Bronchial lymph node (tissue), 1 donor: Measurements from ENCODE around the genes SST and BCL6.

GRCh38 chr3:187369085-187369439 is 877 bp downstream of the RTP4 start:
- PRO-cap, result no peak

DNA sequence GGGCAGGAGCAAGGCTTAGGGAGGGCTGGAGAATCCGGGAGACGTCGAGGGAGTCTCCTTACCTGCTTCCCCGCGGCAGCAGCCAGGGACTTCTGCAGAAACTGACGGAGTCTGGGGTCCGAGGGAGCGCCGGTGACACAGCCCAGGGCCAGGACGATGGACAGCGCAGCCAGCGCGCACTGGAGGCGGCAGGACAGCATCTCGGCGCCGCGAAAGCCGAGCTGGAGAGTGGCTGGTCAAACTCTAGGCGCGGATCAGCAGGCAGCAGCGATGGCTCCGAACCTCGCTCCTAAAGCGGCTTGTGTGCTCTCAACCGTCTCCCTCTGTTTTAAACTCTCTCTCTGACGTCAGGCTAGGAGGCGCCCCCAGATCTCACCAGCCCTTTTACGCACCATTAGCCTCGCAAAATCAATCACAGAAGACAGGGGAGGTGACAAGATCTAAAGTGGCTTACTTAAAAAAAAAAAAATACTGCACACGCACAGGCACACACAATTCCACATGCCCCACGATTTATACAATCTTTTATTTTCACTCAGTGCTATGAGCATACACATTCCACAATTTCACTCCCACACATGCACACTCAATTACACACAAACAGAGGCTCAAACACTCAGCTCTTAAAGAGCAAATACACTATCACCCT is at the start of gene SST:
TSS of gene SST (minus strand) at position 303 of the 649 bp plus-strand sequence.
- PRO-cap, result no peak

GRCh38 chr3:187736356-187737150 is 8.7 kb downstream of the BCL6 start:
- PRO-cap, result unidirectional peak, minus-strand start at chr3:187736523

GRCh38 chr3:187738784-187739174 is 6.5 kb downstream of the BCL6 start:
- PRO-cap, result bidirectional peak, plus-strand start at chr3:187739093, minus-strand start at chr3:187738993

GRCh38 chr3:187741817-187742041 is 3.5 kb downstream of the BCL6 start:
- PRO-cap, result no peak

GRCh38 chr3:187745218-187746199 is at the start of gene BCL6:
BCL6 (minus strand) TSS chr3:187745468.
- PRO-cap, result bidirectional peak, plus-strand start at chr3:187745323, minus-strand start at chr3:187745111; bidirectional peak, plus-strand start at chr3:187745826, minus-strand start at chr3:187745468

DNA sequence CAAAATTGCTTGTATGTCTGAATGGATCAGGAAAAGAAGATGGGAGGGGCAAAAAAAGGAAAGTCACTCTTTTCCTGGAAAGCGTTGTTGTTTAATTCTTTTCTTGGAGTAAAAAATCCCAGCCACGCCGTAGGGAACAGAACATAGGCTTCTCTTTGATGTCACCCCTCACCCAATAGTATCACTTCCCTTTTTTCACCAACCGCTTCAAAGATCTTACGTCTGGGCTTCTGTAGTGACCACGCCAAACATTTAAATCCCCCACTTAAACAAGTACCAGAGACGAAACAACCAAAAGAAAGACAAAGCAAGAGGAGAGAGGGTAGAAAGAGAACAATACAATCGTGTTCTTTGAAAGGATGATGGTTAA is 27.9 kb upstream of the BCL6 start:
- PRO-cap, result no peak

- PRO-cap, result no peak
These were observed 195.5 kb upstream of the LPP start for GRCh38 chr3:187958376-187958912.

DNA sequence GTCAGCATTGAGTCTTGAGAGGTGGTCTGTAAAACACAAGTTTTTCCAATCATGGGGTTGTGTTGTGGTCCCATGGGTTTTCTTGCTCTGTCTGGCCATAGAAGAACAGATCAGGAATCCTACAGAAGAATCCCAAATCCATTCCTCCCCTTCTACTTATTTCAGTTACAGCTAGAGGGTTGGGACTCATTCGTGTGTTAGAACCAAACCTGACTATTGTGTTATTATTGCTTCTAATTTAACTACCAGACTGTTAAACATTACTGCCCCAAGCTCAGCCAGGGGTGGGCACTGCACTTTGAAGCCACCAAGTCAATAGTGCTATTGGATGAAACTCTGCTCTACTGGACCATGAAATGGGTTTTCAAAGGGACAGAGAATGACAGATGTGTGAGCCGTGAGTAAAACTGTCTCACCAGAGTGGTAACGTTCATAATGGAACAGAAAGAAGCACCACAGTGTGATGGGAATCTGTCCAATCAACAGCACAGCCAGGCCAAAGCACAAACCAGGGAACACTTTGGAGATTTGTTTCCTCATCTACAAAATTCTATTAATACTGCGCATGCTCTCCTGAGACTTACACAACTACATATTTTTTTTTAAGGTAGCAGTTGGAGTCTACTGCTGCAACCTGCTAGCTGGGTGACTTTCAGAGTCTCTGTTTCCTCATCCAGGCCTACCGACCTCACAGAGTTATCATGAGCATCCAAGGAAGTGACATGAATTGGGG is 171.9 kb upstream of the LPP start:
- PRO-cap, result no peak

DNA sequence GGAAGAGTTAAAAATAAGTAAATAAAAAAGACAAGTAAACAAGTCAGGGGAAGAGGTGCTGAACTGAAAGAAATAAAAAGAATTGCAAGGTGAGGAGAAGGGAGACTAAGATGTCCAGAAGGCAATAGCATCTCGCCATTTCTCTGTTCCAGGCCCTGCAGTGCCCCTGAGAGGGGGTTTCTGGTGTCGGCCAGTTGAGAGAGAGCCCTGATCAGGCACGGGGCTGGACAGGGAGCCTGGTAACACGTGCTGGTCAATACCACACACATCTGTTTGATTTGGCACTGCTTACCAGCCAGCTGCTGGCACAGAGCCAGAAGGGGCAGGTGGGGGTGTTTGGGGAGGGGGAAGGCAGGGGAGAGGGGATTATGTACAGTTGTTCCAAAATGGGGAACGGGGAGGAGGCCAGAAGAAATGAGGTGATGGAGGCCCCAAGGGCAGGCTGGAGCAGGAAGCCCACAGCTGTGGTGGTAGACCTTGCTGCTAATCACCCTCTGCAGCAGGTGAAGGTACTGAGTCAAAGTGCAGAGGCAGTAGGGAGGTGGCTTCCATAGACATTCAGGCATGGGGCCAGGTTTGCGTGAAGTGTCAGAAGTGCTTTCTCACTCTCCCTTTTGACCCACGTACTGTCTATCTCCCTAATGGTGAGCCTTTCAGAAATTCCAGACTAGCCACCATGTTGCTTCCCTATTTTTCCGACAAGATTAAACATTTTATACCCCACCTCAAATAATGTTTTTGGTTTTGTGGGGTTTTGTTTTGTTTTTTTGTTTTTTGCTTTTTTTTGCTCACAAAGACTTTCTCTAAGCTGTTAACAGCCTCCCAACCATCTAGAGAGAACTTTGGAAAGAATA is 153.5 kb upstream of the LPP start:
- PRO-cap, result no peak

- PRO-cap, result no peak
These were observed 117.3 kb upstream of the LPP start for GRCh38 chr3:188036644-188037156.

DNA sequence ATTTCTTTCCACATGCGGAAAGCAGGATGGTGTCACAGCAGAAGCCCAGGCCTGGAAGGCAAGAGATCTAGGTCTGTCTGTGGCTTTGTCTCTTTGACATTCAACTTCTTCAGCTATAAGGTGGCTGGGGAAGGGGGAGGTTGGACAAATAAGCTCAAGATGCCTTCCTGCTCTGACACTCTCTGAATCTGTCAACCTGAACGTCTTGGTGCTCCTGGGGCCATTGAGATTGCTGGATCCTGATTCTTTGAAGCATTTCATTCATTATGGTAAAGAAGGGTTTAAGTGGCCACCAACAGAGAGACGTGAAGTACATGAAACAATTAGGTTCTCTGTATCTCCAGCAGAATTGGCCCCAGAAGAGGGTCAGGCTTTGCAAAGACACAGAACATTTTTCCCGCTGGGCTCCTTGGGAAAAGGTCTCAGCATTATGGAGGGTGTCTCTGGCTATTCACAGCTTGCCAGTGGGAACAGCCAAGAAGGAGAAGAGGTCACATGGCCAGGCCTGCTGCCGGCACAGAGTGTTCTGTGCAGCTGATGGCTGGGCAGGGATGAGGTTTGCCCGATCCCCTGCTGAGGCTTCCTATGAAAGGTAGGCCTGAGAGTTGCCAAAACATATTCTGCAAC is 77.9 kb upstream of the LPP start:
- PRO-cap, result no peak

DNA sequence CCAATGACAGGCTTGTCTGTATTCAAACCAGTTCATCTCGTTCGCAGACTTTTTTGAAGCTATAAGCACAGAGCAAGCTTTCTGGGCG is 1.2 kb upstream of the LPP start:
- PRO-cap, result no peak

- PRO-cap, result no peak
These were observed 29.3 kb downstream of the LPP start for GRCh38 chr3:188183281-188183674.

- PRO-cap, result unidirectional peak, minus-strand start at chr3:188221131
These were observed 66.7 kb downstream of the LPP start for GRCh38 chr3:188220158-188221608.

DNA sequence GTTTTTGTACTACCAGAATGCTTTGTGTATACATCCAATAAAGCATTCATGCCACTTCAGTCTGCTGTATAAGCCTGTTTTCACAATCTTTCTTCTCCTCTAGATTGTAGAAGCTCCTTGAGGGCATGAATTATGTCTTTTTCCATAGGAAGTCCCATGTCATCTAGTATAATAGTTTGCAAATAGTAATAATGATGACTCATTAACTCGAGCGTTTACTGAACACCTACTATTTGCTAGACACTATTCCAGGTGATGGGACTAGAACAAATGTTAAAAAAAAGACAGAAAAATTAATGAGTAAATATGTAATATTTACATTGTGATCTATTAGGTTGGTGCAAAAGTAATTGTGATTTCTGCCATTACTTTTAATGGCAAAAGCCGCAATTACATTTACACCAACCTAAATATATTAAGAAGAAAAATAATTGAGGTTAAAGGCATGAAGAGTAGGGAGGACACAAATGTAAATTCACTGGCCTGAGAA is 81.9 kb downstream of the LPP start:
- PRO-cap, result no peak

DNA sequence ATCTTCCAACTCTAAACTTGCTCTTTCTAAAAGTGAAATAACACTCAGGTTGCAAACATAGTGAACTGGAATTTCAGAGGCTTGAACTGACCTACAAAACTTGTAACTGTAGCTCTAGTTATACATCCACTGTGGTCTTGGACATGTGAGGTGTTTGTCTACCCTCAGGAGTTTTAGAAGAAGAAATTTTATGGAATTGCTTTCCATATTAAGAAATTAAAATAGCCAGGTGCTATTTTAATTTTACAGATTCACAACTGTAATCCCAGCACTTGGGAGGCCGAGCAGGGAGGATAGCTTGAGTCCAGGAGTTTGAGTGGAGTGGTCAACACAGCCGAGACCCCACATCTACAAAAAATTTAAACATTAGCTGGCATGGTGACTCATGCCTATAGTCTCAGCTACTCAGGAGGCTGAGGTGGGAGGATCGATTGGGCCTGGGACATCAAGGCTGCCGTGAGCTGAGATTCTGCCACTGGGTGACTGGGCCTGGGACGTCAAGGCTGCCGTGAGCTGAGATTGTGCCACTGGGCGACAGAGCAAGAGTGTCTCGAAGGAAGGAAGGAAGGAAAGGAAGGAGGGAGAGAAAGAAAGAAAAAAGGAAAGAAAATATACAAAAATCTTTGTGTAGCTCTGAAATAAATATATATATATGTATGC is 95.1 kb downstream of the LPP start:
- PRO-cap, result no peak

- PRO-cap, result no peak
These were observed 129.2 kb downstream of the LPP start for GRCh38 chr3:188283119-188283603.

- PRO-cap, result no peak
These were observed 142.9 kb downstream of the LPP start for GRCh38 chr3:188296646-188297512.

GRCh38 chr3:188352354-188353196 is 198.6 kb downstream of the LPP start:
- PRO-cap, result no peak